NB4 (cell line): Measurements from ENCODE around the genes TP53I13 and CRLF3.

- RRBS = no CpG with 5 or more reads among the region's 9 CpGs
Measured at GRCh38 chr17:29132963-29133927, 47.0 kb downstream of the MYO18A start.

DNA sequence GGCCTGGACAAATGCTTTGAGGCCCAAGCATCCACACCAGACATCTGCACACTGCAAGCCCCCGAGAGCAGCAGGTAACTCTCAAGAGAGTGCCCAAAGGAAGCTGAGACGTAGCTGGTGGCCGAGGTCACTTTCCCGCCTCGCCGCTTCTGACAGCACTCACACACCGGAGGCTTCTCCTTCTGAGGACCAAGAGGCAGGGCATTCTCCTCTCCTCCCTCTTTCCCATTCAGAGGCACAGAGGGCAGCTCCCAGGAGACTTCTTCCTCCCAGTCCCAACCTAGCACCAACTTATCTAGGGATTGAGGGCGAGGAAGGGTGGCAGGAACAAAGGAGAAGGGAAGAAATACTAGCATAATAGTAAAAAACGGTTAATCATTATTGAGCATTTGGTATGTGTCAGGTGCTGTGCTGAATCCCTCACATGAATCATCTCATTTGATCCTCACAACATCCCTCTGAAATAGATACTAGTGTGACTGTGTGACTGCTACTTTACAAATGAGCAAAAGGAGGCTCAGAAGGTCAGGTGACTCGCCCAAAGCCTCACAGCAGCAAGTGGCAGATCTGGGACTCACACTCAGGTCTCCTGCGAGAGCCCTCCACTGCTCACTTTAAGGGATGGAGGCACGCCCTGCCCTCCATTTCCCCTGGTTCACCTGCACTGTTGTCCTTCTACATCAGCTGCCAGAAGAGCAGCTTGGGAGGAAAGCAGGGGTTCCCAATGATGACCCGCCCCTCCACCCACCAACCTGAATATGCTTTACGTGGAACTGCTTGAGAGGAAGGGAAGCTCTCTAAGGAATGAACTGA lies 41.8 kb downstream of the MYO18A start:
- RRBS = no CpG with 5 or more reads among the region's 14 CpGs

- RRBS = 1% methylated on average over 13 of the region's 76 CpGs
Measured at GRCh38 chr17:29390449-29391441, 582 bp downstream of the TAOK1 start.

DNA sequence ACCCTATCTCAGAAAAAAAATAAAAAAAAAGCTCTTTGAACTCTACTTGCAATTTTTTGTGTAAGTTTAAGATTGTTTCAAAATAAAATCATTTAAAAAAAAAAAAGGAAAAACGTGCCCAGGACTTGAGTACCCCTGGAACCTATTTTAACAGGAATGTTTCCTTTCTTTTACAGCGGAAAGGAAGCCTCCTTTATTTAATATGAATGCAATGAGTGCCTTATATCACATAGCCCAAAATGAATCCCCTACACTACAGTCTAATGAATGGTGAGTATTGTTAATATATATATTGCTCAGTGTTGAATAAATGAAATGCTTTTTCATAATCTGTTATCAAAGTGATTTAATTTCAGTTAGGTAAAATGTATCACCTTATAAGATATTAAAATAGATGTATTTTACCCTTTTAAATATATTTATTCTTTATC lies 77.3 kb downstream of the ABHD15 start:
- RRBS = no CpG with 5 or more reads among the region's 2 CpGs

DNA sequence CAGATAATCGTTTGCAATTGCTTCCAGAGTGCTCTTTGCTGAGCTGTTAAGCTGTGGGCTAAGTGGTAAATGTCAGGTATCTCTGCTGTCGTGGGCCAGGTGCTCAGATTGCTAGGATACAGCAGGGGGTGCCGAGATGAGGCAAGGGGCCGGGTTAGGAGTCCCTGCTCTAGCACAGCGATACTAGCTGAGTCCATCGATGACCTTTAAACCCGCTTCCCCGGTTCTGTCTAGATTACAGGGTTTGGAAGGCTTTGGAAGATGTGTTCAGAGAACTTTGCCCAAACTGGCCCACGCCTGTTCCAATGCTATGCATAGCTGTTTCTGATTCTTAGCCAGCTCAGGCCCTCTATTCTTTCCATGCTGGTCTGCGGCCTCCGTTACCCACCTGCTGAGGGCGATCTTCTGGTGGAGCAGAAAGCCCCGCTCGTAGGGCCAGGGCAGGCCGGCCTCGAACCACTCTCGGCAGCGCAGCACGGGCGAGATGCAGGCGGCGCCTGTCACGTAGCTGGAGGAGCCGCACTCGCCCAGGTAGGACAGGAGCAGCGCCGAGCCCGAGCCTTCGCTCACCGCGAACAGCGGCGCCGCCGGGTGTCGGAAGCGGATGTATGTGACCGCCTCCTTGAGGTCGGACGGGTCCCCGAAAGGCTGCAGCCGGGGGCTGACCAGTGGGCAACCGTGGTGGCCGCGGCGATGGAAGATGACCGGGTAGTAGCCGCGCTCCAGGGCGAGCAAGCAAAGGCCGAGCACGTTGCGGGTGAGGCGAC lies 956 bp downstream of the ABHD15 start:
- RRBS = 23% methylated on average over 21 of the region's 54 CpGs

DNA sequence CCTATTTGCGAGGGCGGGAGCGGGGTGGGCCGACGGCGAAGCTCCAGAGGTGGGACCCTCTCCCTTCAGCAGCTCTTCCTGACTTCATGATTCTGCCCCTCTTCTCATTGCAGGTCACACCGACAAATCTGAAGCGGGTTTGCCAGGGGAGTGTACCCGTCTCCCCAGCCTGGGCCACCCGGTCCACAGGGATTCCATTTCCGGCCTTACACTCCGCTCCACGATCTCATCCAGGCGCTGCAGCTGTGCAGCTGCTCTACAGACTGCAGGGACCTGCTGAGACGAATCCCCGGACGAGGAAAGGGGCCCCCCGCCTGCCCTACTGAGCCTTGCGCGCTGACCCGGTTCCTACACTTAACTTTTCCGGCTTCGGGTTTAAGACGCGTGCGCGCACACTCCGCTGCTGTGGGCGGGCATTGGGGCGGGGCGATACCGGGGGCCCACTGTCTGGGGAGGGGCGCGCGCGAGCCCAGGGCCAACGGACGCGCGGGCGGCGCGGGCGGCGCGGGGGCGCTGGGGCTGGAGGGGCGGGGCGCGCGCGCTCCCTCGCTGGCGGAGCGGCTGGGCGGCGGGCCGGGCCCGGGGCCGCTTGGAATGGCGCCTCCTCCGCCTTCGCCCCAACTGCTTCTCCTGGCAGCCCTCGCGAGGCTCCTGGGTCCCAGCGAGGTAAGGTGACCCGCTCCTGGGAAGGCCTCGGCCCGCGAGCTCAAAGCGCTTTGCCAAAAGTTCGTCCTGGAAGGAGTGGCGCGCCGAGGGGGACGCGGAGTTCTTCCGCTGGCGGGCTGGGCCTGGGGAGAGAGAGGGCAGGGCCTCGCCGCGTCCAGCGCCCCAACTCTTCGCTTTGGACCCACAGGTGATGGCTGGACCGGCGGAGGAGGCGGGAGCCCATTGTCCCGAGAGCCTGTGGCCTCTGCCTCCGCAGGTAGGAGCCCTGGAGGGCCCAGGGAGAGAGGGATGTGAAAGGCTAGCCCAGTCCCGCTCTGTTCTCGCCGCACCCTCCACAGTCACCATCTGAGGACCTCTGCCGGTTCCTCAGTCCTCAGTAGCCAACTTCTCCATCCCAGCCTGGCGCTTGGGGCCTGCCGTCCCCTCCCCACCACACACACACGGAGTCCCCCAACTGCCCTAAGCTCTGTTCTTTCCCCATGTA lies at the start of gene TP53I13:
TP53I13 (plus strand) TSS at position 537 of the 1,150 bp plus-strand sequence.
- RRBS = under 1% methylated on average over 22 of the region's 96 CpGs

DNA sequence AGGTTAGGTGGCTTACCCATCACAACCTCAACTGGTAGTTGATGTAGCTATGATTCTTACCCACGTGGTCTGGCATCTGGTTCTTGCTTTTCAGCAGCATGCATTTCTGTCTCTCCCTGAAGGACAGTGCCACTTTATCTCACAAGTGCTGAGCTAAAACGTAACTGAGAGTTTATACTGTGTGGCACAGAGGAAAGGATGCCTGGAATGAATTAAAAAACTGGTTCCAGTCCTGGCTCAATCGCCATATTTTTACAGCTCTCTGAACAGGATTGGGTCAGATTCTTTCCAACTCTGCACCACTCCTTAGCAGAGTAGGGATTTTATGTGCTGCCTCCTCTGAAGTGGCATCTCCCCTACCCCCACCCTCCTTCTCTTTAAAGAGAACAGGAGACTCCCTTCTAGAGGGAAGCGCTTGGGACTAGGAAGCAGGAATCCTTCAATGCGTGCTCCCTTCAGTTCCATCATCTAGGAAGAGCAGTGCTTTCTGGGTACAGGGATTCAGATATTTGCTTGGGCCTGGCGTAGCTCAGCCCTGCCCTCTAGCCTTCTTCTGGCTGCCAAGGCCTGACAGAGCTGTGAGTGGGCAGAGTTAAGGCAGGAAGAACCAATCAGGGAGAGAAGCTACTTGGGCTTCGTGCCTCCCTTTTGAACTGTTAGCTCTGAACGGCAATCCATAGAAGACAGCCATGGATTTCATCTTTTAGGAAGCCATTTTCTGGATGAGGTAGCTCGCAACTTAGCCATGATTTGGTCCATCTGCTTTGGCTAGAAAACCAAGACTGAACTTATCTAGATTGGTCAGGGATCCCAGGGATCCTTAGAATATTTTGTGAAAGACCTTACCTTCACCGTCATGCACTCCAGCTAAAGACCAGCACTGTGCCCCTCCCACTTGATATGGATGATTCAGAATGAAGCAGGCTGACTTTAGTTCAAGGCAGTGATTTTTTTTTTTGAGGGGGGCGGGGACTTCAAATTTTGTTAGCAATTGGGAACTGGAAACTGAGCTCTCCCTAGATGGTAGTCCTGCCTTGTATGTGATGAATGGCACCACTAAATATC lies 2.3 kb upstream of the CORO6 start:
- RRBS = no CpG with 5 or more reads among the region's 11 CpGs

DNA sequence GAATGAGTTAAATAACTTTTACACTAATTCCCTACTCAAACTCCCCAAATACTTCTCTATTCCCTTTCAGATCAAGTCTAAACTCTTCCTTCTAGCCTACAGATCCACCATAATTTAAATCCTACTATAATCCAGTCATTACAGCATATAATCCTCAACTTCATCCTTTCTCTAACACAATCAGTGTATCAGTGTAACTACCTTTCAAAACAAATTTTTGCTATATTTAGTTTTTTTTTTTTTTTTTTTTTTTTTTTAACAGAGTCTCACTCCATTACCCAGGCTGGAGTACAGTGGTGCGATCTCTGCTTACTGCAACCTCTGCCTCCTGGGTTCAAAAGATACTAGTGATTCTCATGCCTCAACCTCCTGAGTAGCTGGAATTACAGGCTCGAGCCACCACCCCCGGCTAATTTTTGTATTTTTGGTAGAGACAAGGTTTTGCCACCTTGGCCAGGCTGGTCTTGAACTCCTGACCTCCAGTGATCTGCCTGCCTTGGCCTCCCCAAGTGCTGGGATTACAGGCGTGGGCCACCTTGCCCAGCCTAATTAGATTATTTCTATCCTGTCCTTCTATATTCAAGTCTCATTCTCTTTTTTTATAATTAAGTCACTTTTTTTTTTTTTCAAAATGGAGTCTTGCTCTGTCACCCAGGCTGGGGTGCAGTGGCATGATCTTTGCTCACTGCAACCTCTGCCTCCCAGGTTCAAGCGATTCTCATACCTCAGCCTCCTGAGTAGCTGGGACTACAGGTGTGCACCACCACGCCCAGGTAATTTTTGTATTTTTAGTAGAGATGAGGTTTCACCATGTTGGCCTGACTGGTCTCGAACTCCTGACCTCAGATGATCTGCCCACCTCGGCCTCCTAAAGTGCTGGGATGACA lies 147.4 kb upstream of the CORO6 start:
- RRBS = no CpG with 5 or more reads among the region's 8 CpGs

- RRBS = no CpG with 5 or more reads among the region's 2 CpGs
Measured at GRCh38 chr17:30178926-30179673, 56.4 kb downstream of the SLC6A4 start.

GRCh38 chr17:30184441-30185759 lies 50.6 kb downstream of the SLC6A4 start:
- RRBS = no CpG with 5 or more reads among the region's 16 CpGs

DNA sequence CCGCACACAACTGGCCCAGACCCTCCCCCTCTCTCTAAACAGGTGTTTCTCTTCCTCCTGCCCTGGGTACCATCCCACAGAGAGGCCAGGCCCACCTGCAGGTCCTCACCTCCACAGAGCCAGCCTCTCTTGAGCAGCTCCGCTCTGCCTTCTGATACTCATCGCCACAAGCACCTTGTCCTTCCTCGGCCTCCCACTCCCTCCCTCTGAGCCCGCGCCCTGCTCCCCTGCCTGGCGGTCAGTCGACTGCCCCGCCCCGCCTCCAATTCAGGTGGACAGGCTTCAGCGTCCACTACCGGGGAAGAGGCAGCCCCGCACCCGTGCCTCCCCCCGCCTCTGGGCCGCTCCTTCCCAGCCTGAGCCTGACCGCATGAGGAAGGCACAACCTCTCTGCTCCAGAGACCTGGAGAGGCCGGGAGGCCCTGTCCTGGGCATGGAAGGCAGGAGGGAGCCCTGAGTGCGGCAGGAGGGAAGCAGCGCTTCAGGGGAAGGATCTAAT lies 2.8 kb upstream of the SLC6A4 start:
- RRBS = no CpG with 5 or more reads among the region's 20 CpGs

DNA sequence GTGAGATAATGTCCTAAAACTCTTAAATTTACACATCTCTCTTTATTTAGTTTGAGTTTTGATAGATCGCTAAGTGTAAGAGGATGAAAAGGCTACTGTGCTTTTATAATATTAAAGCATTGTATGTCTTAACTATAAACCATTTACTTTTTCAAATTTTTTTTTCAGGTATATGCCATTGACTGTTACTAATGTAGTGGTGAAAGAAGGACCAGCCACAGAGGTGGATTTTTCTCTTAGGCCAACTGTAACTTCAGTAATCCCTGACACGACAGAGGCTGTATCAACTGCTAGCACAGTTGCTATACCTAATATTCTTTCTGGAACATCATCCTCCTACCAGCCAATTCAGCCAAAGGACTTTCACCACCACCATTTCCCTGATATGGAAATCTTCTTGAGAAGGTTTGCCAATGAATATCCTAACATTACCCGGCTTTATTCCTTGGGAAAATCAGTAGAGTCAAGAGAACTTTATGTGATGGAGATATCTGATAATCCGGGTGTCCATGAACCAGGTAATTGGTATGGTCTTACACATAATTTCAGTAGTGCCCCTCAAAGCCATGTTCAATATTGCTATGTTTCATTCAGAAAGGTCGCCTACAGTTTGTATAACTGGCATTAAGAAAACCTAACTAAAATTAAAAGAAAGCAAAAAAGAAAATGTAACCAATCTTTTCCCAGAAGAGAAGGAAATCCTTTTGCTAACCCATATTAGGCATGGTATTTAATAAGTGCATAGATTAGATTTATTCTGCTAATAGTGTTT lies 44.0 kb downstream of the CPD start:
- RRBS = 89% methylated on average over 2 of the region's 5 CpGs

DNA sequence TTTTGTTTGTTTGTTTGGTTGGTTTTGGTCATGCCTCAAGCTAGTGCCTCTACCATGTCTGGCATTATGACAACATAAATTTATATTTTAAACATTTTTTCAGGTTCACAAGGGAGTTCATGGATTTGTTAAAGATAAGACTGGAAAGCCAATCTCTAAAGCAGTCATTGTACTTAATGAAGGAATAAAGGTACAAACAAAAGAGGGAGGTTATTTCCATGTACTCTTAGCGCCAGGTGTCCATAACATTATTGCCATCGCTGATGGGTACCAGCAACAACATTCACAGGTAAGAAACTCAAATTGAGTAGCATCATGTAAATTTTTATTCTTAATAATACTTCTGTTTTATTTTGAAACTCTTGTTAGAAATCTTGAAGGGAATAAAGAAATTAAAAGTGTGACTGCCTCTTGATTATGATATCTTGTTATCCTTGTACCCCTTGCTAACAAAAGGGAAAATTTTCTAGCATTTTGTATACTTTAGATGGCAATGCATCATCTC lies 15.4 kb upstream of the GOSR1 start:
- RRBS = no CpG with 5 or more reads among the region's 2 CpGs

DNA sequence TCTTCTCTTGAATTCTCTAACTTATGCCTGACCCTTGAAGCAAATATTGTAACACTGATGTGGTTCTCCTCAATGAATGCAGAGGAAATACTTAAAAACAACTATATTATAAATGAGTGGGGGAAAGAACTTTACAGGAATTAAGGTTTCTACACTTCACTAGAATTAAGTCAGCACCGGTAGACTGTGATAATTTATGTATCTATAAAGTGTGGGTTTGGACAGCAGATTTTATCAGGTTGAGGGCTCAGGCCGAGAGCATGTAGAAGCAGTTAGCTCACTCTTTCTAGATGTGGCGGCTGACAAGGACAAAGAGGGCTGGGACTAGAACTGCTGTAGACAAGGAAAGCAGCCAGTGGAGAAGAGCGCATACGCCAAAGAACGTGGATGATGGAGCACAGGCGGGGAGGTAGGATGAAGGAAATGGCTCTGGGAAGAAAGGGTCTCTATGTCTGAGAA lies 566 bp upstream of the GOSR1 start:
- RRBS = no CpG with 5 or more reads among the region's 7 CpGs

DNA sequence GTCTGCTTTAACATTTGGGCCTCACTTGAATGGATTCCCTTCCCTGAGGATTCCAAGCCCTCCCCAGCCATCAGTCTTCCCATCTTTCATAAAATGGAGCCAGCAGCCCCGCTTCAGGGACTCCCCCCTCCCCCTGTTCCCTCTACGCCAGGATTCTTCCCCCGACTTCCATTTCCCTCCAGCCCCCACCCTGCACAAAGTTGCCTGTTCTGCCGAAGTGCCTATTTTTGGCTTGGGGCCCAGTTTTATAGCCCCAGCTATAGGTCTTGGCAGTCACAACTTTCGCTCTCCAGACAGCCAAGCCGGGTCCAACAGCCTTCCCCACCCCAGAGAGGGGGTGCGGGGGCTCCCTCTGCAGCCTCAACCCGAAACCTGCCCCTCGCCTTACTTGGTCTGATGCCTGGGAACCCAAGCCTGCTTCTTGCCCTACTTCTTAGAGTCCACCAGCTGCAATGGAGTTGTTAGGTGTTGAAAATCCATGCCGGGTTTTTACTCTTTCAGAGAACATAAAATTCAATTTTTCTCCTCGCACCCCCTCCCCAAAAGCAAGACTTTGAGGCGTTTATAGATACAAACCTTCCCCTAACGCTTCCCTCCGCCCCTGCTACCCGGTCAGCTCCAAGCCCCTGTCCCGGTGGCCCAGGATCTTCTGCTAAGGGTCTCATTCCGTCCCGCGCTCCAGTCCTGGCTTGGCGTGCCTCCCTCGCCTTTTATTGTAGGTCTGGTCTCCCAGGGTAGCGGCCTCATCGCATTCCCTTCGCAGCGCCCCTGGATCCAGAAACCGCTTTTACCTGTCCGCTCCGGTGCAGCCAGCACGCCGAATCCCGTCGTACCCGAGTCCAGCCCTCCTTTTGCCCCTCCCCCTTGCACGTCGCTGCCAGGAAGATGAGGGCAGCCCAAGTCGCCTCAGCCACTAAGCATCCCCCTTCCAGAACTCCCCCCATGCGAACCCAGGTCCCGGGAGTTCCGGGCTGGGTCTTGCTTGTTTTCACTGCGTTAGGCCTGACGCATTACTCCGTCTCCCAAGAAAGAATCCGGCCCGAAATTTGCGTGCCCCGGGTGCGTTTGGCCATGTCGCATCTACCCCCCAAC lies 116.6 kb downstream of the CRLF3 start:
- RRBS = under 1% methylated on average over 2 of the region's 48 CpGs

GRCh38 chr17:30708609-30709172 lies 115.8 kb downstream of the CRLF3 start:
- RRBS = 0% methylated on average over 2 of the region's 63 CpGs

DNA sequence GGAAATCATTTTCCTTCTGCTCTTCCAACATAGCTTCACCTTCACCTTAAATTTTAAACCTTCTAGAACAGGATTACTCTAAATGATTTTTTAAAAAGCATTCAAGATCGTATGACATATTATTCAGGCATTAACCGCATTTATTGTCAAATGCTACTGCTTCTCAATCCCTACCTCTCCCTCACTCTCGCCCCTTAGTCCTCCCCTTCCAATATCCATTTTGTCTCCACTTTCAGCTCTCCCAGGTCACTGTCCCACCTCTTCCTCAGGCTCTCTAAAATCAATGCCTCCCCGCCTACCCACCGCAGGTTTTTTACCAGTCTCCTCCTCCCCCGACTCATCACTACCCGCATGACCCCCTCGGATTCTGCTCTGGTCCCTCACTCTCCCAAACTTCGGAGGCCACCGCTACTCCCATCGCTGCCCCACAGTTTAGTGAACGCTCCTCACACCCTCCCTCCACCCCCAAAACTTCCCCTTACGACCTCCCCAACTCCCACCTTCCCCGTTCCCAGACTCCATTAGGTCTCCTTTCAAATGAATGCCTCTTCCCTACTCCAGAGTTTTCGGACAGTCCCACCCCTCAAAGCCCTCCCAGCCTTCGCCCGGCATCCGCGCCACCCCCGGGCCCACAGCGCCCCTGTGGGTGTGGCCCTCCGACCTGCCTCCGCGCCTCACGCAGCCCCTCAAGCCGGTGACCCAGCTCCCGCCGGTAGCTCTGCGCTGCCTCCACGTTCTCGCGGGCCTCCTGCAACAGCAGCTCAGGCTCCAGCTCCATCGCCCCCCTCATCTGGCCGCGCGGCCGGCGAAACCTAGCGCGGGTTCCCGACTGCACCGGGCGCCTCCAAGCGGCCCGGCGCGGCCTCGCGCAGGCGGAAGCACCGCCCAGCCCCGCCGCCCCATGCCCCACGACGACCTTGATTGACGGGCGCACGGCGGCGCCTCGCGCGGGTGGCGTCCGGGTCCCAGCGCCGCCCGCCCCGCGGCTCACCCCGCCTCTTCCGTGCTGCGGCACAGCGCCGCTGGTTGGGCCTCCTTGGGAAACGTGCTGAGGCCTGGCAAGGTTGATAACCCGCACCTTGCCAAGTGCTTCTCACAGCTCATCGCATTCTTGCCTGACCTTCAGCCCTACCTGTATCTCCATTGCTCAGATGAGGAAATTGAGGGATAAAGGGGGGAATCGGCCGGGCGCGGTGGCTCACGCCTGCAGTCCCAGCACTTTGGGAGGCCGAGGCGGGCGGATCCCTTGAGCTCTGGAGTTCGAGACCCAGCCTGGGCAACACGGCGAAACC lies at the start of gene CRLF3:
CRLF3 (minus strand) TSS at position 831 of the 1,292 bp plus-strand sequence.
- RRBS = under 1% methylated on average over 34 of the region's 89 CpGs

DNA sequence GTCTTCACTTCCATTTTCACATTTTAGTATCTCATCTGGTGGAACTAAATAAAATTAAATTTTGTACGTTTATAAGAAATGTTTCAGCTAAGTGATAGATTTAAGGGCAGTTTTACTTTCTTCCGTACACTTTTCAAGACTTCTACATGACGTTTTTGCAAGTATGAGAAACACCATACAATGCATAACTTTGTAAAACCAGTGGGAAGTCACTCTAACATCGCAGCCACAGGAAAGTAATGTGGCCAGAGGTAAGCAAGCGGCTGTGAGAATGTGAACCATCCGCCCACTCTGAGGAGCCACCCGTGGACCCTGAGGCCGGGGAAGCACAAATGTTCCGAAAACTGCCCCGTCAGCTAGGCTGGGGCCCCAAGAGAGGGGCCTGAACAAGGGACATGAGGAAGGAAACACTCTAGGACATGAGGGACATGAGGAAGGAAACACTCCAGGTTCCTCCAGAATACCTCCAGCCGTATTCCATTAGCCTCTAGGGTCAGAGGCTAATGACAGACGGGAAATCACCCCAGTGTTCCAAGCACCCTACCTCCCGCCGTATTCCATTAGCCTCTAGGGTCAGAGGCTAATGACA lies 400 bp downstream of the TEFM start:
- RRBS = no CpG with 5 or more reads among the region's 14 CpGs

DNA sequence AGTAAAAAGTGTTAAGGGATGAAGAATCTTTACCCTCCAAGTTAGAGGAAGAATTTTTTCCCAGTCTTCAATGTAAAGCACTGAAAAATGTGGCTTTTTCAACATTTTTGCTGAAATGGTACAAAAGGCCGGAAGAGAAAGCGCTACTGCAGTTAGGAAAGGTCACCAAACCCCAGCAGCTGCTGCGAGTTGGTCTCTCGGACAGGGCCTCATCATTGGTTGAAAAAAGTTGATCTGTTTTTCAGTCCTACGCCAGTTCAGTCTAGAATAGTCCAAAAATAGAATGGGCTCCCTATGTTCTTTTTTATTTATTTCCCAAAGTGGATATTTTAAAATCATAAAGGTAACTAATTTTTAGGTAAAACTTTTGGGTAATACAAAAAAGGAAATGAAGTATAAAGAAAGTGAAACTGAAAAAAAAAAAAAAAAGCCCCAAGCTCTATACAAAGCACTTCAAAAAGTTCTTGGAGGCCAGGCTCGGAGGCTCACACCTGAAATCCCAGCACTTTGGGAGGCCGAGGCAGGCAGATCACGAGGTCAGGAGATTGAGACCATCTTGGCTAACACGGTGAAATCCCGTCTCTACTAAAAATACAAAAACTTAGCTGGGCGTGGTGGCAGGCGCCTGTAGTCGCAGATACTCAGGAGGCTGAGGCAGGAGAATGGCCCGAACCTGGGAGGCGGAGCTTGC lies 17.4 kb downstream of the ADAP2 start:
- RRBS = no CpG with 5 or more reads among the region's 15 CpGs